ENCODE data around the genes MYADM, TMC4 and LAIR2.

GRCh38 chr19:53867794-53868247, at the start of gene MYADM:
Gene MYADM (plus strand): TSS chr19:53867883.
- PRO-cap = bidirectional peak, plus-strand start at chr19:53867893, minus-strand start at chr19:53867684

- PRO-cap = no peak
These were observed 6.7 kb downstream of the MYADM start for GRCh38 chr19:53874141-53875086.

- PRO-cap = no peak
These were observed 4.7 kb upstream of the PRKCG start for GRCh38 chr19:53877005-53878040.

GRCh38 chr19:53959816-53960753, 2.7 kb upstream of the CACNG8 start:
- PRO-cap = no peak

DNA sequence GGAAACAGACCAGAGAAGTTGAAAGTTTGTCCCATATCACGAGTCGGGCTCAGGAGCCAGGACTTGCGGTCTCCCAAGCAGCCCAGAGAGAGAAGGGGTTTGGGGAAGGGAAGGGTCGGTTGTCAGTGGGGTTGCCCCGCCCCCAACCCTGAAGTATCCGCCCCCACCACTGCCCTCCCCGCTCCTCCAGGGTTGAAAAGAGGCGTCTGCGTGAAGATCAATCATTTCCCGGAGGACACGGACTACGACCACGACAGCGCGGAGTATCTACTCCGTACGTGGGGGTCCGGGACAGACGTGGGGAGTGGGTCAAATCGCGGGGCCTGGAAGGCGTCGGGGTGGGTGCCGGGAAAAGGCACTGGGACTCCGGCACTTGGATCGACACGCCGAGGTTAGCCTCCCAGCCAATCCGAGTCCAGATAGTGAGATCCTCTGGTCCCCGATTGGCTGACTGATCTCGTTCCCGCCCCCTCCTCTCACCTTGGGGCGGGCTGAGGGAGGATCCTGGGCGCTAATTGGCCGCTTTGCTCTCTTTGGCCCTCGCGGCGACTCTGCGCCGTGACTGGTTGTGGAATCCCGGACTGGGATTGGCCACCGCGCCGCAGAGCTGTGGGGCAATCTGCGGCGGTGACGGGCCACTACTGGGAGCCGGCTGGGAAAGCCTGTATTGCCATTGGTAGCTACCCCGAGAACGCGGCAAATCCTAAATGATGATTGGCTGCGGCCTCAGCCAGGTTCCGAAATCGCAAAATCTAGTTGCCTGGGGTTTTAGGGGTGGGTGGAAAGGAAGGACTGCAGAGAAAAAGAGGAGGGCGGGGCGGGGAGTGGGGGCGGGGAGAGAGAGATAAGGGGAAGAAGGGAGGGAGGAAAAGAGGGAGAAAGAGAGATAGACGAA, 13.2 kb upstream of the CACNG6 start:
- PRO-cap = no peak

DNA sequence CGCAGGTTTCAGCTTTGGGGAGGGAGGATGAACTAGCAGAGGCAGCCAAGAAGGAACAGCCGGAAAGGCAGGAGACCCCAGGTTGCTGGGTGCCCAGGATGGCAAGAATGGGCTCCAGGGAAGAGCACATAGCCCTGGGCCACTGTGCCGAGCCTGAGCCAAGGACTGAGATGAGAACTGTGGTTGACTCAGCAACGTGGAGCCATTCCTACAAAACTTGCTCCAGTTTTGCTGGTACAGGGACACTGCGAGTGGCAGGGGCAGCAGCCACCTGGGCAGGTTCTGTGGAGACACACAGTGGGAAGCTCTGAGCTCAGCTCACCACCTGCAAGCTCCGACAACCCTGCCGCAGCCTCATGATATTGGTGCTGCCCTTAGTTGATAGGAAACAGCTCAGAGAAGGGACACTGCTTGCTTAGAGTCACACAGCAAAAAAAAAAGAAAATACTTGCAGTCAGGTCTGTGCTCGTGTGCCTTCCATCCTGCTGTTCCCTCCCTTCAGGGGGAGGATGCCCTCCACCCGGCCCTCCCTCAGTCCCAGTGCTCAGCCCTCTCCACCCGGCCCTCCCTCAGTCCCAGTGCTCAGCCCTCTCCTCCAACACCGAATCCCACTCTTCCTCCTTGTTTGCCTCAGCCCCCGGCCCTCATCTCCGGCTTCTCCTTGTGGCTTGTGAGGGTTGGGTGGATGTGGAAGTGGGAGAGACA, 6.0 kb downstream of the TFPT start:
- PRO-cap = no peak

DNA sequence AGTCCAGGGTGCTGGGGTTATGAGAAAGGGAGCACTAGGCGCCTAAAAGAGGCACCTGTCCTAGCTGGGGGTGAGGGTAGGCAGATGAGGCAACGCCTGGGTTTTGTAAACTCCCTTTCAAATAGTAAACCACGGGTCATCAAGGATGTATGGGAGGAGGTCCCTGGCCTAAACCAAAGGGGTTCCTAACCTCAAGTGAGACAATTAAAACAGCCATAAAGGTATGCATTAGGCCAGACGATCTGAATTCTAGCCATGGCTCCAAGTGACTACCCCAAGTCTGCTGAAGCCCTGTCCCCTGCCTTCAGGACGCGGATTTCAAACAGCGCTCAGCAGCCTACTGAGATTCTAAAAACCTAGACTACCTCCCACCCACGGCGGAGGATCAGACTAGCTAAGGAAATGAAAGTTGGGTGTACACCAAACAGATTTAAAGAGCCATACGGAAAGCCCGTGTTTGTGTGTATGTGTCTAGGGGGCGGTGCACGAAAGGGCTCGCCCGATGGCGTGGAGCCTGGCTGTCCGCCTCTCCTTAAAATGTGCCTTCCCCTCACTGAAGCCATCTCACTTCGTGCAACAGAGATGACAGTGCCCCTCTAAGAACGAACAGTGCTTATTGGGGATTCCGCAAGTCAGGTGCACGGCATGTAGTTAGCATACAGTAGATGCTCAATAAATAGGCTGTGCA, 831 bp downstream of the LENG1 start:
- PRO-cap = no peak

GRCh38 chr19:54160441-54160853, 926 bp upstream of the LENG1 start:
- PRO-cap = no peak

- PRO-cap = unidirectional peak, plus-strand start at chr19:54172936
These were observed at the start of gene TMC4 for GRCh38 chr19:54172222-54173479. Gene TMC4 (minus strand): TSS chr19:54173160.

DNA sequence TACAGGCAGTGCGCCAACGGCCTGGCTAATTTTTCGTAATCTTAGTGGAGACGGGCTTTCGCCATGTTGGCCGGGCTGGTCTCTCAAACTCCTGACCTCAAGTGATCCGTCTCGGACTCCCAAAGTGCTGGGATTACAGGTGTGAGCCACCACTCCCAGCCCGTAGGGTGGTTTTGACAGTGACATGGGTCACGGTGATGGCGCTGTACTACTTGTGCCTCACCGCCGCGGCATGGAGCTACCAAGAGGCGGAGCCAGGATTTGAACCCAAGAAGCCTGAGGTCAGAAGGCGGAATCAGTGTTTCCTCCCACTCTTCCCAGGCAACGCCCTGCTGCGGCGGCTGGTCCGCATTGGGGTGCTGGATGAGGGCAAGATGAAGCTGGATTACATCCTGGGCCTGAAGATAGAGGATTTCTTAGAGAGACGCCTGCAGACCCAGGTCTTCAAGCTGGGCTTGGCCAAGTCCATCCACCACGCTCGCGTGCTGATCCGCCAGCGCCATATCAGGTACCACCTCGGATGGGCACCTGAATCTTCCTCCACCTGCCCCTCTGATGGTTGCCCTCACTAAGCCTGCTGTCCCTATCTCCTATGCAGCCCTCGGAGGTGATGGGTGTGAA, 5.4 kb downstream of the RPS9 start:
- PRO-cap = no peak

DNA sequence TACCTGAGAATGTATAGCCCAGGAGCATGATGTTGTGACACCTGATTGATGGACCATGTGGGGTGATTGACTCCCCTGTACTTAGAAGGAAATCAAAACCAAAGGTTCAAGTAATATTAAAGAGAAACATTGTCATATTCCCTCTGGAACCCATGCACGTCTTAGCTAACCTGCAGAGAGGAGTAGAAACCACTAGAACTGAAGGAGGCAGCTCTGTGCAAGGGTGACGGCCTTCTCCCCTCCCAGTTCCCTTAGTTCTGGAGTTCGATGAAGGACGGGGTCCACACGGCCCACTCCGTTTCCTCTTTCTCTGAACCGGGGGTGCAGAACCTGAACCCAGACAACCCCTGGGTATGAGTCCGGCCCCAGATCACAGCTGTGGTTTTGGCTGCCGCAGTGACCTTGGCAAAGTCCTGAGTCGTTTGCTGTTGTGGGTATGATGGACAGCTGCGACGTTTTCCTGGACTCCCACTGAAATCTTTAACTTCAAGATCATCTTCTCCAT, 9.5 kb upstream of the LAIR1 start:
- PRO-cap = no peak

GRCh38 chr19:54434022-54434754, 14.8 kb upstream of the LENG8 start:
- PRO-cap = no peak

DNA sequence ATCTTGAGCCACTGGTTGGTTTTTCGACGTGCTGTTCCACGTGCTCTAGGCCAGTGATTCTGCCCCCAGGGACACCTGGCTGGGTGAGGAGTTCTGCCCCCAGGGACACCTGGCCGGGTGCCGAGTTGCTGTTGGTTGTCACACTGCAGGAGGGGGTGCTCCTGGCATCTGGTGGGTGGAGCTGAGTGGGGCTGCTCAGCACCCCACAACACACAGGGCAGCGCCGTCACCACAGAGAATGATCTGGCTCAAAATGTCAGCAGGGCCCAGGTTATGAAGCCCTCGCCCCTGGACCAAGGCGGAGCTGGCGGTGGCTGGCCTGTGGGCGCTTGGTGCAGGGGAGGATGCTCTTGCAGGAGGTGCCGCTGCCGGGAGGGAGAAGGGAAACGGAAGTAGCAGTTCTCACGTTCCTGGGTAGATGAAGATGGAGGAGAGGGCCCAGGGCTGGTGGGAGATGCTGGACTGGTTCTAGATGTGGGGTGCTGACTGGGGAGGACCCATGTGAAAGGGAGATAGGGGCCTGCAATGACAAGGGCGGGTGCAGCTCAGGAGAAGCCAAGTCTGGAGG, 14.2 kb upstream of the LENG8 start:
- PRO-cap = no peak

DNA sequence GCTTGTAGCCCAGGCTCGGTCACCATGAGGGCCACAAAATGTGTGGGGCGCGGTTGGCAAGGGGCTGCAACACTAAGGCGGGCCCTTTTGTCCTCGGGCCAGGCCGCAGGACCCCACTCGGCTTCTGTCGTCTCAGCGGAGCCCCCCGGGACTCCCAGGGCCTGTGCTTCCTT, 1.1 kb downstream of the LENG9 start:
- PRO-cap = no peak

GRCh38 chr19:54492452-54493022, 10.1 kb upstream of the LAIR2 start:
- PRO-cap = no peak

DNA sequence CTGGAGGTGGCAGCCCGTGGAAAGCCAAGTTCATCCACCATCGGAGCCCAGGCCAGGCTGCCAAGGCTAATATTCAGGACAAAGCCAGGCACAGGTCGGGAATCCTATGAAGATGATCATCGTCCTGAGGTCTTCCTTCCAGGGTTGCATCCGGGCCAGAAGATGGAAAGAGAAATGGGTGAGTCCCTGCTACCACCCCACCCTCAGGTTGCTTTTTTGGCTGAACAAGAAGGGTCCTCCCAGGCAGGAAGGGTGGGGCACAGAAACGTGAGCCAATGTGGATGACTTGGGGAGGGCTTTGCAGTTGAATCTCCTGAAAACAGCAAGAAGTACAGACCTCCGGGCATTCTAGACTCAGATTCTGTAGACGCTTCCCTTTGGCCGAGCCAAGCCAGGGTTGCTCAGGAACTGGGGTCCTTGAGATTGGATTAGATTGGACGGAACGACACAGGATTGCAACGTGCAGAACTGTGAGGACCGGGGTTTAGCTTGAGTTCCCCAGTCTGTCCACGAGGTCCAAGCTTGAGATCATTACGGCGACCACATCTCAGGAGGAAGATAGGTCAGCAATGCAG, 4.5 kb upstream of the LAIR2 start:
- PRO-cap = unidirectional peak, minus-strand start at position 199 of the sequence

- PRO-cap = no peak
These were observed at the start of gene LAIR2 for GRCh38 chr19:54502755-54503189. Gene LAIR2 (plus strand): TSS chr19:54502831.

- PRO-cap = no peak
These were observed 10.4 kb upstream of the KIR2DL4 start for GRCh38 chr19:54792856-54793473.

GRCh38 chr19:55027430-55028470, 10.3 kb downstream of the GP6 start:
- PRO-cap = no peak

- PRO-cap = no peak
These were observed 6.7 kb downstream of the EPS8L1 start for GRCh38 chr19:55082305-55082801.